Metastatic Liver Carcinoma in the Adrenal Gland (tissue), 2 donors: ENCODE results near the genes CAND2 and RPL32.

DNA sequence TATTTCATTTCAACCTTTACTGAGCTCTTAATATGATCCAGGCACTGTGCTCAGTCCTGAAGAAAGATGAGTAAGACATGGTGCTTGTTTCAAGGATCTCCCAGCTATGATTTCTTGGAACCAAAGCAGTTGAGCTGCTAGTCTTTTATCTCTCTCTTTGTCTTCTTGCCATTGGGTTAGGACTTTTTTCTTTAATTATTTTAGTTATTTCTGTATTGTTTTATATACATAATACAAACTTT, 16.1 kb downstream of the ATG7 start:
- PRO-cap, 2 experiments = no peak in any of the 2 experiments

DNA sequence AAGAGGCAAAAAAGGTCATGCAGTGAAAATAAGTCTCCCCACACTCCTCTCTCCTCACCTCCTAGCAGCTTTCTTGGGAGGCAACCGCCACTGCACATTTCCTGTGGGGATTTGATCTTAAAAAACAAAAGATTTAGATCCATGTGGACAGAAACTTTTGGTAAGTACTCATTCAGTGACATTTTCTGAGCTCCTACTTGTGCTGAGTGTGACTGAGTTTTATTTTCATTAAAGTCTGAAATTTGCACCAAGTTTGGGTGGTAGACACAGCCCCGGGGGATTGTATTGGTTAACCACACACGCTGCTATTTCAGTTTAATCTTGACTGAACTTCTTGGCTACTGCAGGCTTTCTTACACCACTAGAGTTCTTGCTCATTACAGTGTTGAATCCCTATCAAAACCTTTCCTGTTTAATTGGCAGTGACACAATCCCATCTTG, 16.4 kb downstream of the ATG7 start:
- PRO-cap, 2 experiments = no peak in any of the 2 experiments

DNA sequence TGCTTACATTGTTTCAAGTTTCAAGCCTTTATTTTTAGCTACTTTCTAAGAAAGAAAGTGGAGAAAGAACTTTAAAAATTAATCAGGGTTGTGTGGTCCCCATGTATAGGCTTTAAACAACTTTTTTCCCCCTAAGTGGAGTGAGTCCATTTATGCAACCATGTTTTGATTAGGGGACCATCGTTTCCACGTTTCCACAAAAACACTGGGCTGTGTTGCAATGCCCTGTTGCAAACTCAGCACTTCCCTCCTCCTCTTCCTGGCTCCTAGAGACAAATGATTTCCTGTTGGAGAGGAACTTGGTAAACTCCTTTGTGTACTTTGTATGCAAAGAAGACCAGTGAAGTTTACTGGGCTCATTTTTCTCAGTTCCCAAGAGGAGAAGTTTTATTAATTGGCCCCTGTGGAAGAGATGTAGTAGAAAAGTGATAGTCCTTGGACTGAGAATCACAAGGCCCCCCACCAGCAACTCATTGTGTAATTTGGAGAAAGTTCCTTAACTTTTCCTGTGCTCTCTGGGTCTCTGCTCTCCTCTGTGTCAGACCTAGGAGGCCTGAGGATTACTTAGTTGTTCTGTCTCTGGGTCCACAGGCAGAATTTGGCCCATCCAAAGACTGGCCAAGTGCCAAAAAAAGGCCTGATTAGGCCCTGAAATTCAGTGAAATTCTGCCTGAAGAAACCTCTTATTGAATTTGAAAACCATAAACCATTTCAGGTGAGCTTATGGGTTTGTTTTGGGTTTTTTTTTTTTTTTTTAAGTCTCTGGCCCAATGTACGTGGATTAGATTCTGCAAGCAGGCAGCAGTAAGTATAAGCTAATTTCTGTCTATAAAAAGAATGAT, 95.0 kb downstream of the ATG7 start:
- PRO-cap, 2 experiments = no peak in any of the 2 experiments

- PRO-cap, 2 experiments = no peak in any of the 2 experiments
Observed at GRCh38 chr3:11447737-11448832, 175.9 kb downstream of the ATG7 start.

- PRO-cap, 2 experiments = no peak in any of the 2 experiments
Observed at GRCh38 chr3:11495739-11496600, 147.7 kb downstream of the VGLL4 start.

DNA sequence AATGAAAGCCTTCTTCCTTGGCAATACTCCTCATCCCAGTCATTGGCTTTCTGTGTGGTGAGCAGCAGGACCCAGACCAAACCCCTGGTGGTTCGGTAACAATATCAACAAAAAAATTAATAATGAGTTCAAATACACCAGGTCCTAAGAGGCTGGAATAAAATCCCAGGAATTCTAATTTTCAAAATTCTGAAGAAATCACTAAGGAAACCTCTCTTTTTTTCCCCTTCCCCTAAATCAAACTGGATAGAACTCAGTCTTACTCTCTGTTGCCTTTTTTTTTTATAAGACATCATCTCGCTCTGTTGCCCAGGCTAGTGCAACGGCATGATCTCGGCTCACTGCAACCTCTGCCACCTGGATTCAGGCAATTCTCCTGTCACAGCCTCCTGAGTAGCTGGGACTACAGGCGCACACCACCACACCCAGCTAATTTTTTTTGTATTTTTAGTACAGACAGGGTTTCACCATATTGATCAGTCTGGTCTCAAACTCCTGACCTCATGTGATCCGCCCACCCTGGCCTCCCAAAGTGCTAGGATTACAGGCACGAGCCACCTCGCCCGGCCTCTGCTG, 45.9 kb downstream of the VGLL4 start:
- PRO-cap, 2 experiments = no peak in any of the 2 experiments

DNA sequence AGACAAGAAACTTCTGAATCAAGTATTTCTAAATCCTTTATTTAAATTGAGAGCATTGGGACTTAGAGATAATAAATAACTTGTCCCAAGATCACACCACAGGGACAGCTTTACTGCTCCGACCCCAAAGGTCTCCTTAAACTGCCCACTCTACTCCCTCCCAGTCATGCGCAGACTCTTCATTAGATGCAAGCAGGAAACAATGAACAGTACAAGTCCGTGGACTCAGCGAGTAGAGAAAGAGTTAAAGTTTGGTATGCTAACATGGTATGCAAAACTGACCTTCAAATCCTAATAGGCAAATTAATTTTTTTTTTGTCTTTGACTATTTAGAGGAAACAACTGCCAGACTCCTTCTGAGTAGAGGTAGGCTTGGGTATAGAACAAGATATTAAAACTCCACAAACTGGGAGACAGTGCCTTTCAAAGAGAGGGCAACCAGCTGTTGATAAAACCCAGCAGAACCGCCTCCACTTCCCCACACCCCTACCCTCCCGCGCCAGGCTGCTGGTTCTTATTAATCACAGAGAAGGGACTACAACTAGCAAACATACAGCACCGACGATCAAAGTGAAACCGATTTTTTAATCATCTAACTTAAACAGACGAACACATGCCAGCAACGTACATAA, 74.7 kb upstream of the VGLL4 start:
- PRO-cap, 2 experiments = peak in 2 of 2 experiments; most common plus-strand start position 517 of the sequence (in 2)

- PRO-cap, 2 experiments = peak in 2 of 2 experiments; most common plus-strand start chr3:11770688 (in 1); most common minus-strand start chr3:11770569 (in 2)
Observed at GRCh38 chr3:11770455-11770853, 76.2 kb downstream of the TAMM41 start.

DNA sequence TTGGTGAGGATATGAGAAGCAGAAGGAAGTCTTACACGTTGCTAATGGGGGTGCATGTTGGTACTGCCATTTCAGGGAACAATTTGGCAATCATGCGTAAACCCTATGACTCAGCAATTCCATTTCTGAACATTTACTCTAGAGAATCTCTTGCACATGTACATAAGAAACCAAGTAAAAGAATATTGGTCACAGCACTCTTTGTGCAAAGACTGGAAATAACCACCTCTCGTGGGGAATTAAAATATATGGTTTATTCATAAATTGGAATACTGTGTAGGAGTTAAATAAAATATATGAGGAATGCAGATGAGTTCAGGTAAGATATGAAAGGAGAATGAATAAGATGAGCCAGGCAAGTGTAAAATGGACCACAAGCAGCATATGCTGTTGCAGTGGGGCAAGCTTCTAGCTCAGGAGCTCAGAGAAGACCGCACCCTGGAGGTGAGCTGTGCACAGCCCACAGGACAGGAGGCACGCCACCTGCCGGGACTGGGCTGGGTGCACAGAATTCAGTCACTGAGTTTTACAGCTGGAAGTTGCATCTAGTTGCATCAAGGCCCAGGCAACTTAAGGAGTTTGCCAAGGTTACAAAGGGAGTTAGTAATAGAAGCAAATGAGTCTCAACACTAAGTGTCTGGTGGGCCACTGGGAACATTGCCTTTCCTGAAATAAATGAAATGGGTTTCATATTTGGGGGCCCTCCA, 35.8 kb upstream of the TIMP4 start:
- PRO-cap, 2 experiments = no peak in any of the 2 experiments

DNA sequence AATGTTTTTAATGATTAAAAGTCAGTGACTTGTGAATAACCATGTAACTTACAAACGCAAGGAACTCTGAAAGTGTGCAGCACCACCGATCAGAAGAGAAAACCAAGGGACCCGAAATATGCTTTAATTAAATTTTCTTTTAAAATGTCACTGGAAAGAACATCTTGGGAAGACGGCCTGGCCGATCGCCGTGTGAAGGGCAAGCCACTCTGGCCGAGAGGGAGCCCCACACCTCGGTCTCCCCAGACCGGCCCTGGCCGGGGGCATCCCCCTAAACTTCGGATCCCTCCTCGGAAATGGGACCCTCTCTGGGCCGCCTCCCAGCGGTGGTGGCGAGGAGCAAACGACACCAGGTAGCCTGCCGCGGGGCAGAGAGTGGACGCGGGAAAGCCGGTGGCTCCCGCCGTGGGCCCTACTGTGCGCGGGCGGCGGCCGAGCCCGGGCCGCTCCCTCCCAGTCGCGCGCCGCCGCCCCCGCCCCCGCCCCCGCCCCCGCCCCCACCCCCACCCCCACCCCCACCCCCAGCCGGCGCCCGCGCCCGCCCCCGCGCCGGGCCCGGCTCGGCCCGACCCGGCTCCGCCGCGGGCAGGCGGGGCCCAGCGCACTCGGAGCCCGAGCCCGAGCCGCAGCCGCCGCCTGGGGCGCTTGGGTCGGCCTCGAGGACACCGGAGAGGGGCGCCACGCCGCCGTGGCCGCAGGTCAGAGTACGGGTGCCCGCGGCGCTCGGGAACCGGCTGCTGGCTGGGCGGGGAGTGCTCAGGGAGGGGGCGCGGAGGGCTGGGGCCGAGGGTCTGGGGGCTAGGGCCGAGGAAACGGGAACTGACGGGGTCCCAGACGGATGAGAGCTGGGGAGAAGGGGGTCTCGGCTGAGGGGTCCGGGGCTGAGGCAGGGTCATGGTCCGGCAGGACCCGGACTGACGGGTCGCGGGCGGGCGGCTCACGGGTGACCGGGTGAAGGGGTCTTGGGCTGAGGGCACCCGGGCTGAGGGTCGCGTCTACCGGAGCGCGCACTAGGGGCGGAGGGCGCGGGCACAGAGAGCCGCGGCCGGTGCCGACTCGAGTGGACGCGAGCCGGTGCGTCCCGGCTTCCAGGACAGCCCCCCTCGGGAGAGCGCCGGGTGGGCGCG, 1.2 kb upstream of the PPARG start:
- PRO-cap, 2 experiments = peak in 2 of 2 experiments; most common plus-strand start position 375 of the sequence (in 2); most common minus-strand start position 417 of the sequence (in 1)

- PRO-cap, 2 experiments = no peak in any of the 2 experiments
Observed at GRCh38 chr3:12351204-12351743, 62.4 kb downstream of the PPARG start.

DNA sequence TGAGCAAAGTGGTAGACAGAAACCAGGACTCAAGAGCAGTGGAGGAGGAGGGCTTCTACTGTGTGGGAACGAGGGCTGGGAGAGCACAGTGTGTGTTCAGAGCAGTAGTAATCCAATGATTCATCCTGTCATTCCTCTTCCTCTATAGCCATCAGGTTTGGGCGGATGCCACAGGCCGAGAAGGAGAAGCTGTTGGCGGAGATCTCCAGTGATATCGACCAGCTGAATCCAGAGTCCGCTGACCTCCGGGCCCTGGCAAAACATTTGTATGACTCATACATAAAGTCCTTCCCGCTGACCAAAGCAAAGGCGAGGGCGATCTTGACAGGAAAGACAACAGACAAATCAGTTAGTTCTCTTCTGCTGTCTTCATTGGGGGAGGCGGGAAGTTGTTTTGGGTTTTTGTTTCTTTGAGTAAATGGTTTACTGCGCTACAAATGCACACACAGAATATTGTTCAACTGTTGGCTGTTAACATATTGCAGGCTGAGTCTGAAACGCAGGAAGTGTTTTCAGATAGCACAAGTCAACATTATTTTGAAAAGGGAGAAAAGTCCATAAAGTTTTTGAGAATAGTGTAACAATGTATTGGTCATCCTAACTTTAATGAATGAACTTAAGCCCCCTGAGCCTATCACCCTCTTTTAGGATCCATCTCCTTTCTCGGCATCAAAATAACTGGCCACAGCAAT, 78.4 kb upstream of the TSEN2 start:
- PRO-cap, 2 experiments = peak in 1 of 2 experiments; most common plus-strand start position 318 of the sequence (in 1); most common minus-strand start position 117 of the sequence (in 1)

DNA sequence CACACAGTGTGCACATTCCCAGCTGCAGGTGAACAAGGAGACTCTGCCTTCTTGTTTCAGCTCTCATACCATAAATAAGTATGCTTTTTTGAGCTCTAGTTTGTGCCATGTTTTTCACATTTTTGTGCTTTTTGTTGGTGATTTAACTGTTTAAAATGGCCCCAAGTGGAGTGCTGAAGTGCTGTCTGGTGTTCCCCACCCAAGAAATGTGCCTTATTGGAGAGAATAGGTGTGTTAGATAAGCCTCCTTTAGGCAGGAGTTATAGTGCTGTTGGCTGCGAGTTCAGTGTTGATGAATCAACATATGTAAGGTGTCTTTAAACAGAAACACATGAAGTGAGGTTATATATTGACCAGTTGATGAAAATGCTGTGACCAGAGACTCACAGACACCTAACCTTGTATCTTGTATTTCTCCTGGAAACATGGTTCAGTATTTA, 2.9 kb upstream of the TSEN2 start:
- PRO-cap, 2 experiments = no peak in any of the 2 experiments

GRCh38 chr3:12574347-12575193, 17.7 kb downstream of the MKRN2 start:
- PRO-cap, 2 experiments = no peak in any of the 2 experiments

DNA sequence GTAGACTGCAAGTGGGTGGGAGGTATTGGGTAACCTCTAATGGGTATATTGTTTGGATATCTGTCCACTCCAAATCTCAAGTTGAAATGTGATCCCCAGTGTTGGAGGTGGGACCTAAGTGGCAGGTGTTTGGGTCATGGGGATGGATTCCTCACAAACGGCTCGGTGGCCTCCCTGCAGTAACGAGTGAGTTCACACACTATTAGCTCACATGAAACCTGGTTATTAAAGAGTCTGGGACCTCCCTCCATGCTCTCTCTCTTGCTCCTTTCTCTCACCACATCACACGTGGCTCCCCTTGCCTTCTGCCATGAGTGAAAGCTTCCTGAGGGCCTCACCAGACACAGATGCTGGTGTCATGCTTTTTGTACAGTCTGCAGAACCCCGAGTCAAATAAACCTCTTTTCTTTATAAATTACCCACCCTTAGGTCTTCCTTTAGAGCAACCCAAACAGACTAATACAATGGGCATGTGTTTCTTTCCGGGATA, 31.9 kb downstream of the MKRN2 start:
- PRO-cap, 2 experiments = no peak in any of the 2 experiments

- PRO-cap, 2 experiments = no peak in any of the 2 experiments
Observed at GRCh38 chr3:12681742-12682237, 17.9 kb upstream of the RAF1 start.

GRCh38 chr3:12719917-12720490, 39.1 kb downstream of the TMEM40 start:
- PRO-cap, 2 experiments = no peak in any of the 2 experiments

GRCh38 chr3:12753428-12753994, 5.5 kb downstream of the TMEM40 start:
- PRO-cap, 2 experiments = no peak in any of the 2 experiments

GRCh38 chr3:12796355-12796894, at the start of gene CAND2:
CAND2 (plus strand) TSS chr3:12796680.
- PRO-cap, 2 experiments = no peak in any of the 2 experiments

- PRO-cap, 2 experiments = no peak in any of the 2 experiments
Observed at GRCh38 chr3:12841418-12841758, at the start of gene RPL32. RPL32 (minus strand) TSS chr3:12841565.